ENCODE measurements around a stretch of chr5.

GRCh38 chr5:64213285-64213975 is 47.8 kb downstream of the RNF180 start:
- RRBS: no CpG with 5 or more reads among the region's 6 CpGs

GRCh38 chr5:64505633-64505866 is 265 bp upstream of the RGS7BP start:
- RRBS: no CpG with 5 or more reads among the region's 1 CpG

GRCh38 chr5:64783601-64784161 is 15.0 kb downstream of the CWC27 start:
- RRBS: no CpG with 5 or more reads among the region's 4 CpGs

DNA sequence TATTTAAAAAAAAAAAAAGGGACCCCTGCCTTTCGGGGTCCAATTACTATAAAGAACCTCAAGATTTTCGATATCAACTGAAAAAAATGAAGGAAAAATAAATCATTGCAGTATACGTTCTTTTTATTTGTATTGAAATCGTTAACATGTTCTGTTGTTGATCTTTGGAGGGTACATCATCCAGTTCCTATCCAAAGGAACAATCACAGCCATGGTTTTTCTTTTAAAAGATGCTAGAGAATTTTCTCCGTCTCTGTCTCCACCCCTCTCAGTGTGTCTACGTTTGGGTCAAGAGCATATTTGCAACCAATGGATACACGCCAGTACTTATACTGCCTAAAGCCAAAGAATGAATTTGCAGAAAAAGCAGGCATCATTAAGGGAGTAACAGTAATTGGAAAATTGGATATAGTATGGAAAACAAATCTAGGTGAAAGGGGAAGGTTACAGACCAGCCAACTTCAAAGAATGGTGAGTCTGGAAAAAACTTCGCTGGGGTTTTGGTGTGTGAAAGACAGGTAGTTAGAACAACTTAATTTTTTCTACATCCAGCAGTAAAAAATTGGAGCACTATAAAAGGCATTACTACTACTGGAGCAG is 35.7 kb downstream of the SHLD3 start:
- RRBS: no CpG with 5 or more reads among the region's 8 CpGs

- RRBS: no CpG with 5 or more reads among the region's 7 CpGs
These were observed 88.1 kb downstream of the NLN start for GRCh38 chr5:65810027-65810535.

DNA sequence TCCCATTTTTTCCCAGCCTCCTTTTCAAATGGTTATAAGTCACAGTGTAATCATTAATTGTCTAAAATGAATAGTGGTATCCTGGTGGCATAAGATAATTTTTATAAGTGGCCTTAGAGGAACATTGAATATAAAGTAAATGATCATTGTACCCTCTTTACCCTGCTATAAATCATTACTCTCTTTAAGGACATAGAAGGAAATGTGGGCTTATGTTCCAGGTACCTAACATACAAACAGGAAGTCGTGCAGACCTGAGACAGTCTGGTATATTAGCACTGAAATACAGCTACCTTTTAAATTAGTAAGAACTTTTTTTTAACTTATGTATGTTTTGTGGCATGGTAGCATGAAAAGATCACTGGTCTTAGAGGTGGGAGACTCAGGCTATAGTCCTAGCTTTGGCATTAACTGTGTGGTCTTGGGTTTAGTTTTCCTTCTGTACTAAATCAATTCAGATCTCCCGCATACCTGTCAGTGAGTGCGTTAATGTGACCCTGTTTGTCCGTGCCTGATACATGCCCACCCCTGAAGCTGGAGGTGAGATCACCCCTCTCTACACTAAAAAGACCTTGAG is 59.5 kb upstream of the ERBIN start:
- RRBS: no CpG with 5 or more reads among the region's 4 CpGs

DNA sequence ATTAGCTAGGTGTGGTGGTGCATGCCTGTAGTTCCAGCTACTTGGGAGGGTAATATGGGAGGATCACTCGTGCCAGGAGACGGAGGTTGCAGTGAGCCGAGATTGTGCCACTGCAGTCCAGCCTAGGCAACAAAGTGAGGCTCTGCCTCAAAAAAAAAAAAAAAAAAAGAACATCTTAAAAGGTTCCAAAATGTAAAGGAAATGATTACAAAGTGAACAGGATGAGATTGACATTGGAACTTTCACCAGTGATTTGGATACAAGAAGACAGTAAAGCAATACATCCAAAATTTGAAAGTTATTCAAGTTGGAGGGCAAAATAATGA is 59.9 kb upstream of the SREK1 start:
- RRBS: no CpG with 5 or more reads among the region's 3 CpGs

GRCh38 chr5:66174343-66175408 is 30.6 kb downstream of the SREK1 start:
- RRBS: no CpG with 5 or more reads among the region's 8 CpGs

- RRBS: no CpG with 5 or more reads among the region's 2 CpGs
These were observed 233.5 kb downstream of the MAST4 start for GRCh38 chr5:66829646-66830219.

DNA sequence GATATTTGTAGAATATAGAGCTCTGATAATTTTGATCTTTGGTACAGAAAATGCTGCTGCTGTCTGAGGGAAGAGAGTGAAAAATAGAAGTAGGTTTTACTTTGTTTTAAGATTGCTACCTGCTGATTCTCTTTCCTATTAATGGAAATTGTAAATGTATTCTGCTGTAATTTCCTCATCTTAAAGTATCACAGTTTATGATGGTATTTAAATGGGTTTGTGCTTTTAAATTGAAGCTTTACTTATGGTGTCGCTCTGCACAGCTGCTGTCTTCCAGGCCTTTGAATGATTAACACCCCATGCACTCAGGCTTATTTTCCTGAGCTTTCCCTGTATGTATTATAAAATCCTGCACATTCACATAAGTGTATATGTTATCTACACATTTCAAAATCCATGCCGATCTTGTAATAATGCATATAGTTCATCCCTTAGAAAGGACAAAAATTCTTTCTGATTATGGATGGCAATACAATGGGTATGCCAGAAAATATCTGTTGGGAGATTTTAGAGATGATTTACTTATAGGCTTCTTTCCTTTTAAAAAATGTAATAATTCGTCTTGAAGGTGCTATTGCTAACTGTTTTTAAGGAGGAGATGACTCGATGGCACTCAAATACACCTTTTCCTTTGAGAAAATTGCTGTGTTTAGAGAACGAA is 180.0 kb downstream of the CD180 start:
- RRBS: no CpG with 5 or more reads among the region's 5 CpGs

DNA sequence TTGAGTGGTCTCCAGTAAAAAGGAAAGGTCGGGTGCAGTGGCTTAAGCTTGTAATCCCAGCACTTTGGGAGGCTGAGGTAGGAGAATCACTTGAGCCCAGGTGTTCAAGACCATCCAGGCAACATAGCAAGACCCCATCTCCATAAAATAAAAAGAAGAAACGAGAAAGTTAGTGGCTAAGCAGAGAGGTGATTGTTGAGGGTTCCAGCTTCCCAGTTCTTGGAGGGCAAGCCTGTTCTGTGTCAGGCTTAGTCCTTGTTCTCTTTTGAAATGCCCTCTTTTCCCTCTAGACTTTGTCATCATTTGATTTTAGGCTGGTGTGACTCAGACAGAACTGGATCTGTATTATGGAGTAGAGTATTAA is 159.5 kb downstream of the CD180 start:
- RRBS: no CpG with 5 or more reads among the region's 2 CpGs

- RRBS: no CpG with 5 or more reads among the region's 2 CpGs
These were observed 133.0 kb downstream of the CD180 start for GRCh38 chr5:67063554-67063979.

GRCh38 chr5:67206776-67207563 is 10.4 kb upstream of the CD180 start:
- RRBS: no CpG with 5 or more reads among the region's 5 CpGs

DNA sequence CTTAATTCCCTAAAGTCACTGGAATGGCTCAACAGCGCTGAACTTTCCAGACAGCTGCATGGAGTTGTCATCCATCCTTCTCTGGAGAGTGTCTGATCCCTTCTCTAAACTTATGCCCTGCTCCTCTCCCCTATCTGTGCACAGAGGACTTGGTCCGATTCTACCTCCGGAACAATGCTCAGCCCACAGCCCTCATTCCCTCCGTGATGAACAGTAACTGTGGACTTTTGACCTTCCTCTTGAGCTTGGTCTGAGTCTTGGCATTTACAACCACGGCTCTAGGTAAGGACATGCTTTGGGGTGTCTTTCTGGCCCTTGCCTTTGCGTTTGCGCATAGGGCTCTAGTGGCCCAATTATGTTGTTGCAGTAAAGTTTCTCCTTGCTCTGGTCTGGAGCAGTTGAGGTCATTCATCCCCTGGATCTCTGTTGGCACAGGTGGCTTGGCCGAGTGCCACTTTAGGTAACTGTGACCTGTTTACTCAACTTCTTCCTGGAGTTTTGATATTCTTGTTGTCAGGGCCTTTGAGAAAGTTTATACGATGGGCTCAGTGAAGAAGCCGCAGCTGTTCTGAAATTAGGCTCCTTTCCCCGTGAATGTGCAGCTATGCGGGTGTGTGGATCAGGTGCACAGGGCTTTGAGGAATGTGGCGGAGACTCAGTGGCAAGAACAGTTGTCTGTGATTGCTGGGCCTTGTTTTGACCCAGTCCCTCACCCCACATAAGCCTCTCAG is 18.4 kb upstream of the CD180 start:
- RRBS: no CpG with 5 or more reads among the region's 13 CpGs

- RRBS: no CpG with 5 or more reads among the region's 9 CpGs
These were observed 25.1 kb upstream of the CD180 start for GRCh38 chr5:67221490-67222247.

DNA sequence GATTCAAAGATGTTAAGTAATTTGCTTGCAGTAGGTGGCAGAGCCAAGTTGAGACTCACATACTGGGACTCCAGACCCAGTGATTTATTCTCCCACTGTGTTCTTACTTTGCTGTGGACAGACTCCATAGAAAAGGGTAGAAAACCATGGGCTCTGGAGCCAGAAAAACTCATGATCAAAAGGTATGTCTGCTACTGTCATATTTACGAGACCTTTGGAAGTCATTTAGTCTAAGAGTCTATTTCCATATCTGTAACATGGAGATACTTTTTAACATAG is 181.9 kb upstream of the CD180 start:
- RRBS: no CpG with 5 or more reads among the region's 1 CpG

All from foreskin fibroblast (primary cell).